Diencephalon (tissue), 2 donors: ENCODE data around the genes CCDC182 and HSF5.

DNA sequence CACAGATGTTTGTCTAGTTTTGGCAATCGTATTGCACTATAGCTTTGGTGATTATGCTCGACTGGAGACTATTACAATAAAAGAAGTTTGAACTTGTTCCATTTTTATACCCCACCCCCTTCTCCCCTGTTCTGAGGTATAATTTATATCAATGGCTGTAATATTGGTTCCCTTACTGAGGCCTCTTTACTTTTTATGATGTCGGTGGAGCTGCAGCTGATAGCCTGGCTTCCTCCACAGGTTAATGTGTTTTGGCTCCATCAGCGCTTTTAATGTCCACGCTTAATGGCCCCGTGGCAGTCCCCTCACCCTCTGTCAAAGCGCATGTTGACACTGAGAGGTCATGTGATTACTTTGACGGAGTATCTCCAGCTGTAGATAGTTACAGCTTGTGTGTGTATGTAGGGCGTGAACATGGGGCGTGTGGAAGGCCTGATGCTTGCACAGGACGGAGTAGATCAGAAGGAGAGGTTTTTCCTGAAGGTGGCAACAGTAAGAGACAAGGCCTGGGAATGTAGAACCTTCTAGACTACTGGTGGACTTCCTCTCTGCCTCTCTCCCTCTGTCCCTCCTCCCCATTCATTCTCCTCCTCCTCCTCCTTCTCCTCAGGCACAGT is 164.7 kb downstream of the MSI2 start:
- RAMPAGE, long total RNA, result no peak

GRCh38 chr17:57486600-57487219 is 230.4 kb downstream of the MSI2 start:
- RAMPAGE, long total RNA, result no peak

GRCh38 chr17:57527403-57528634 is 217.3 kb downstream of the CCDC182 start:
- RAMPAGE, long total RNA, result no peak

DNA sequence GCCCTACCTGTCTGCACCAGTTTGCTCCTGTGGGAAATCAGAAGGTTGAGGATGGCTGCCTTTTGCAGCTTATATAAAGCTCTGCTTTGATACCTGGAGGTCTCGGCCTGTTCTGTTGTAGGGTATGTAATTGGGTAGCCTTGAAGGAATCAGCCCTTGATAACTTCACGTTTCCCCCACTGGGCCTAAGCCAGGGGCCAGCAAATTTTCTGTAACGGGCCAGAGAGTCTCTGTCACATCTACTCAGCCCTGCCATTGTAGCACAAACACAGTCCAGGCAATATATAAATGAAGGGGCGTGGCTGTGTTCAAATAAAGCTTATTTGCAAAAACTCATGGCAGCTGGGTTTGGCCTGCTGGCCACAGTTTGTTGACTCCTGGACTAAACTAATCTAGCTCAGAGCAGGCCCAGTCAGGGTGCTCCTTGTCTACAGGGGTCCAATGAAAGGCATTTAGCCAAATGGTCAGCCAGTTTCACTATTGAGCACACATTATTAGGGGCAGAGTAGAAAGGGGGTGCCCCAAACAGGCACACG is 141.6 kb downstream of the CCDC182 start:
- RAMPAGE, long total RNA, result no peak

DNA sequence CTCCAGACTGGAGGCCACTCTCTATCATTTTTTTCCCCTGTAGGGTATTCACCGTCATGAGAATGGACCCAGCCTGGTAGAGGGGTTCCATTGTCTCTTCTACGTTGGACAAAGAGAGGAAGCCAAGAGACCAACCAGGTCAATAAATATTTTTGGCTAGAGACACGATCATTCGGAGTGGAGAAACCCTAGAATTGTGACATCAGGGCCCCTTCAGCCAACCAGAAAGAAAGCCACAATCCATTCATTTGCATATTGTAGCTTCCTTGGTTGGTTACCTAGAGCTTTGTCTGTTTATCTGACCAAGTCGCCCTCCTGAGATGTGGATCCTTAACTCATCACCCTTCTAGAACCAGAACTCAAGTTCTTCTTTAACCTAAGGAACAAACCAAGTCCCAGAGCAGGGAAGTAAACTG is at the start of gene CCDC182:
Gene CCDC182 (minus strand): TSS at position 118 of the 416 bp plus-strand sequence.
- RAMPAGE, long total RNA, result no peak

DNA sequence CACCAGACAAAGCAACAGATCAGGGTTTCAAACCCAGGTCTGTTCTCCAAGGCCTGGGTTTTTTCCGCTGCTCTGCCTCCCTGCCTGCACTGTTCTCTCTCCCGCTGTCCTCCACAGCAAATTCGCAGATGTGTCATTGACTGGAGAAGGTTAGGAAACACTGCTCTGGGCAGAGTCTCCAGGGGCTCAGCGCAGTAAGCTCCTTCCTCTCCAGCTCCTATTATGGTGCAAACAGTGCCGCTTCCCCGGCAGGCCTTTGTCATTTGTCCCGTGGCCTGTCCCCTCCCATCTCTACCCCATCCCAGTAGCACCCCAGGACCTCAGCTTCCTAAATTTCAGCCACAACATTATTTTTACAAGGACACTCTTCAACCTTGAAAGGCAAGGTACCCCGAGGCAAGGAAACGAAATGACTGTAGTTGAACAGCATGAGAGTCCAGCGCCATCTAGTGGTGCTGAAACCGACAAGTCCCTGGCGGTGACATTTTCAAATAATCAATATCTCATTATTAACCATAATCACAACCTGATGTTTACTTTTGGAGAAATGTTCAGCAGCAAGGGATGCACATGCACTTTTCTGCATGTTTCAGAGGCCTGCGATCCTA is 16.7 kb downstream of the MRPS23 start:
- RAMPAGE, long total RNA, result no peak

DNA sequence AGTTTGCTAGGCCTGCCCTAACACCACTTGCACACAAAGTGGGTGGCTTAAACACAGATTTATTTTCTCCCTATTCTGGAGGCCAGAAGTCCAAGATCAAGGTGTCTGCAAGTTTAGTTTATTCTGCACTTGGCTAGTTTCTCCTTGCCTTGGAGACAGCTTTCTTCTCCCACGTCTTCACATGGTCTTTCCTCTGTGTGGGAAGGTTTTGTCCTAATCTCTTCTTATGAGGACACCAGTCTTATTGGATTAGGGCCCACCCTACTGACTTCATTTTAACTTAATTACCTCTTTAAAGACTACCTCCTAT is 3.5 kb upstream of the MRPS23 start:
- RAMPAGE, long total RNA, result no peak

- RAMPAGE, long total RNA, result no peak
Measured at GRCh38 chr17:57890866-57891229, 41.0 kb upstream of the MRPS23 start.

DNA sequence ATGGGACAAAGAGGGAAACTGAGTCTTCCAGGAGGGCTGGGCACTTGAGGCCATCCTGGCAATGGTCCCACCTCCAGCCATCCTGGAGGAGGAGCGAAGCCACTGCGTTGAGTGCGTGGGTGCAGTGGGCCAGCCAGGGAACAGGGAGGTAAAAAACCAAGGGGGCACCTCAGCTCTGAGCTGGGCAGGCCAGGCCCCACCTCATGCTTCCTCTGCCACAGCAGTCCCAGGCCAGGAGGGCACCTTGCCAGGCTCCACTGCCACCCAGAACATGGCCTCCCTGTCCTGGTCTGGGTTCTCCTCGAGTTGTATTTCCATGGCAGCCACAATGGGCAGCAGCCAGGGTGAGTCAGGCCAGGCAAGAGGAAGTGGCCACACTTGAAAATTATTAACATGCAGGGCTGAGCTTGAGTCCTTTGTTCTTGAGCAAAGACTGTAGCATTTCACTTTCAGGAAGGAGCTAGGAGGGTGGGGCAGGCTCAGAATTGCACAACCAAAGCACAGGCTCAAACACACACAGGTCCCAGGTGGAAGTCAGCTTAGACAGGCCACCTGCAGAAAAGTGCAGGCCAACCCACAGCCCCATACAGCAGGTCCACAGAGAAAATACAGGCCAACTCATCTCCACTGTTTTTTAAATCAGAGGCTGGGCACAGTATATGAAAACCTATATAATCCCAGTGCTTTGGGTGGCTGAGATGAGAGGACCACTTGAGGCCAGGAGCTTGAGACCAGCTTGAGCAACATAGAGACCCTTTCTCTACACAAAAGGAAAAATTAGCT is 52.0 kb downstream of the CUEDC1 start:
- RAMPAGE, long total RNA, result no peak

DNA sequence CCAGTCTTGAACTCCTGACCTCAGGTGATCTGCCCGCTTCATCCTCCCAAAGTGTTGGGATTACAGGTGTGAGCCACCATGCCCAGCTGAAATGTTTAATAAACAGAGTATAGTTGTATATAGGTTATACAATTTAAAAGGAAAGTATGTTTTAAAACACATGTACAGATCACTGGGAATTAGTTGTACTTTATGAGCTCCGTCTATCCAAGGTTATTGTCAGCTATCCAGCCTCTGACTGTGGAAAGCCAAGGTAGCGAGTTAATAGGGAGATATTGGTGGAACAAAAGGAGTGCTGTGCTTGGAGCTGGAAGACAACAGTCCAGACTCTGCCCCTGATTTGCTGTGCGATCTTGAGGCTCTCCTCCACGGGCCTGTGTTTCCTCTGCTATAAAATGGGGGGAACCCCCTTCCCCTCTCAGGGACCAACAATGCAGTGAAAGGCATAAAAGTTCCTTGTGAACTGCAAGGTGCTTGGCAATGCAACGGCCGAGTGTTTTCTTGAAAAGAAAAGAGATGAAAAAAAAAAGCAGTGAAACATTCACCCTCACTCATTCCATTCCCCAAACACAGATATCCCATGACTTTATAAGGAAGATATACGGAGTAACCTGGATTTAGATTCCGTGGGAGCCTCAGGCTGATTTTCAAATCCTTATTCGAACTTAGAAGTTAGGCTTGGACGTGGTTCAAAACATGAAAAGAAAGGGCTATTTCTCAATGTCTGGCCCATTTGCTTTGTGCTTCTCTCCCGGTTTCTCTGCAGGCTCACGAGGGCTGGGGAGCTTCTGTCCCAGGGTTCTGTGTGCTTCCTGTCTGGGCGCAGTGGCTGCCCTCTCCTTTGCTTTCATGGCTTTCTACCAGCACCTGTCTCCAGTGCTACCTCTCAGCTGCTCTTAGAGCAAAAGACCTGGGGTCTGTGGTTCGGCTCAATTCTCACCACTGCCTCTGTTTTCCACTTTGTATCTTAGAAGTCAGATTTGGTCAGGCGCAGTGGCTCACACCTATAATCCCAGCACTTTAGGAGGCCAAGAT is 34.0 kb downstream of the CUEDC1 start:
- RAMPAGE, long total RNA, result no peak

GRCh38 chr17:57943685-57944166 is 11.5 kb downstream of the CUEDC1 start:
- RAMPAGE, long total RNA, result no peak

DNA sequence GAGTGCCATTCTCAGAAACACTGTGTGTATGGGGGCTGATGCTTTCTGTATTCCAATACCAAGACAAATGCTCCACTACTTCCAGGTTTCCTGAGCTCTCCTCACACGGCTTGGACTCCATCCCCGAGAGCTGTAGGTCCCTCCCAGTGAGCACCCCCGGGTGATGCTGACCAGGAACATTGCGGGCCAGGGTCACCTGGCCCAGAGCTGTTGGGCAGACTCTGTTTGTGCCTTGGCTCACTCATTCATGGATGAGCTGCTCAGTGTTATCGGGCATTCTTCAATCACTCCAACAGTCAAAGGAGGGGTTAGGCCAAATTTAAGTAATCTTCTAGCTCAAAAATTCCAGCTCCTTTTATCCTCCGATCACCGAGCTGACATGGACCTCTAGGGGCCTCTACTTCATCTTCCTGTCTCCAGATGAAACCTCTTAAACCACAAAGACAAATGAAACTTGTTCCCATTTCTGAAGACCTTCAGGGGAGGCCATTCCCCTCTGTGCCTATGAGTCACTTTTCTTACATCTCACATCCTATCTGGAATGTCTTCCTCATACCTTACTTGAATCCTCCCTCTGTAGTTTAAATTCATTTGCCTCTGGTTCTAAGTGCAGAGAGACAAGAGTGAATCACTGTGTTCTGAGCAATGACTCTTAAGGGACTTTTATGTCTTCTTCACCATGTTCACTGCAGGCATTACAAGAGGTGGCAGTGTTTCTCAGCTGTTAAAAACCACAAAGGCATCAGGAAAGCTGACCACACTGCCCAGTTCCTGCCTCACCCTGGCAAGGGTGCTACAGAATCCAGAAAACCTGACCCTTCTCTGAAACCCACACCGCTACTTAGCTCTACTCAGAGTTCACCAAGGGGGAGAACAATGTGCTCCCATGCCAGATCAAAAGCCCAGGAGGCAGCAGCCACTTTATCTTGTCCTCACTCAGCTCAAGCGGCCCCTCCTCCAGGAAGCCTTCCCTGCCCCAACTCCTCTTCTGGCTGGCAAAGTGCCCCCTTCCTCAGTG is 6.7 kb downstream of the CUEDC1 start:
- RAMPAGE, long total RNA, result no peak

- RAMPAGE, long total RNA, result no peak
Measured at GRCh38 chr17:58002209-58002777, 4.8 kb downstream of the SRSF1 start.

DNA sequence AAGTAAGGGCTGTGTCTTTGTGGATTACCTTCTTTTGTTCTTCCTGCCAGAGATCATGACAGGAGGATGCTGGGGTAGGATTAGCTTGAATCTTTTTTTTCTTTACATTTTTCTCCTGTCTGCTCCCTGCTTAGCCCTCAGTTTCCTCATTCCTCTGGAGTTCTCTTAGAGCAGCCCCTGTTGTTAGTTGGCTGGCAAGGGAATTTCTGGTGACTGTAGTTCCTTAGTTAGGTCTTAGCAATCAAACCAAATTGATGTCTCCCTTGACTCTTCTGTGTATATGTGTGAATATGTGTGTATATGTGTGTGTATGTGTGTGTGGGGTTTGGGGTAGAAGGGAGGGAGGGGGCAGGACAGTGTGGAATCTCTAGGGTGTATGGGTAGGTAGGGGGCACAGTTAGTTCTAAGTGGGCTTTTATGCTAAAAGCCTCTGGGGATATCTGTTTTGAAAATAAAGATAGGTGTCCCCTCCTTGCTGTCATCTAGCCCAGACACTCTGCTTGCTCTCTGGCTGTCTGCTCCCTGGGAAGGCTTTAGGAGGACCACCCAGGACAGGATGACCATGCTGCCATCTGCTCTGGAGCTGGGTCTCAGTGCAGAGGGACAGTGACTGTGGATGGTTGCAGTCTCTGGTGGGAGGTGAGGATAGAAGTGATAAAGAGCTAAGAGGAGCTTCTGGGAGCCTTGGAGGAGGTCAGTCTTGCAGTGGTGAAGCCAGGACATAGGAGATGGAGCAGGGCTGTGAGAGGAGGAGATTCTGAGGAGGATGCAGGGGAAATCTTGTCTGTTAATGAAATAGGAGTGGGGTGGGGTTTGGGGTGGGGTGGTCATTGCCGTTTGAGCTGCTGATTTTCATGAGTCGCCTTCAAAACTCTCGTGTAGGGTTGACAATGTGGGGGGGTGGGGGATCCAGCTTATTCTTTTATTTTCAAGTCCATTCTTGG is 7.0 kb downstream of the DYNLL2 start:
- RAMPAGE, long total RNA, result no peak

GRCh38 chr17:58092402-58093418 is 9.5 kb downstream of the DYNLL2 start:
- RAMPAGE, long total RNA, result no peak

DNA sequence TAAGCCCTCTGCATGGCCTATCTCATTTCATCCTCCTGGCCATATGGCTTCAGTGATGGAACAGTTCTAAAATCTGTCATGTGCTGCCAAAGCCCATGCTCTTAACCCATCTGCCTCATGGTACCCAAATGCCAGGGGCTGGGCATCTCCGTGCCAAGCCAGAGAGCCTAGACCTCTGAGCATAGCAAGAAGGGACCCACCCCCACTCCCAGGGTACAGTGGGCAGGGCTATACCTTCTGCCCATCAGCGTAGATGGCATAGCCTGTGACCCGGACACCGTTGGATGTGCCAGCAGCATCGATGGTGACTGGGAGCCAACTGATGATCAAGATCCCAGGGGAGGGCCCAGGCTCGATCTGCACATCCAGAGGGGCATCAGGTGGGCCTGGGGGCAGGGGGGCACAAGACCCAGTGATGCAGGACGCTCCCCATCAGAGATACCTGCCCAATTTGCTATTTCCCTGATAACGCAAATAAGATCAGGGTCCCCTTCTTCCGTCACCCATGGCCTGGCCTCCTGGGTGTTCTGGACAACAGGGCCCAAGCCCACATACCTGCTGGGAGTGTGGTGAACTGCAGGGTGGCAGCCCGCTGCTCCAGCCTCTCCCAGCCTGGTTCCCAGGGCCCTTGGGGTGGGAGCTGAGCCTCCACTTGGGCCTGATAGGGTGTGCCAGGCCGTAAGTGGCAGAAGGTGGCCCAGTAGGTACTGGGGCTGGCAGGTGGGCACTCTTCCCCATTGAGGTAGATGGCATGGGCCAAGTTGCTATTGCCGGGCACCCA is 17.1 kb downstream of the TSPOAP1 start:
- RAMPAGE, long total RNA, result no peak

- RAMPAGE, long total RNA, result no peak
Measured at GRCh38 chr17:58325715-58325963, 3.0 kb downstream of the TSPOAP1 start.

DNA sequence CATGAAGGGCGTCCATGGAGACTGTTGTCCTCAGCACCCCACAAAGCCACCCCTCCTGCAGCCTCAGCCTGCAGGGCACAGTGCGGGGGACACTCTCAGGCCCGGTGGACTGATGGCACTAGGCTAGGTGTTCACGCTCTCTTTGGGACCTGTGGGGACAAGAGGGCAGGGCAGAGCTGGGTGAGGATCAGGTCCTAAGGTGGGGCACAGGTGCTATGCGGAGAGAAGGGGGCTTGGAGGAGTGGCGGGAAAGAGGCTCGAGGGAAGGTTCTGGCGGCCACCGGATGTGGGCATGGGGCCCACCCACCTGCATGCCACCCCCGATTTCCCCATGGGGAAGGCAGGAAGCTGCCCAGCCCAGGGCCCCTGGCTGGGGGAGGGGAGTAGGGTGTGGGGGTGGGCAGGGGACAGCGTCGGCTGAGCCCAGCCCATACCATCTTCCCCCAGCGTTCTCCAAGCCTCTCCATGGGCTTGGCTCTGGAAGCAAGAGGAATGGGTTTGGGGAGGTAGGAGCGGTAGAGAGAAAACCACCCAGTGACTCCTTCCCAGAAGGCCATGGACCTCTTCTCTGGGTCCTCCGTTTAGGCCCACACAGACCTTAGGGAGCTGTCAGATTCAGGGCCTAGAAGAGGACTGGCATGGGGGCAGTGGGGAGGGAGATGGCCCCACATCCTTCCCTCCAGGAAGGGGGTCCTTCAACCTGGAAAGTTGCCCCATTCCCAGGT is 4.6 kb upstream of the TSPOAP1 start:
- RAMPAGE, long total RNA, result no peak

DNA sequence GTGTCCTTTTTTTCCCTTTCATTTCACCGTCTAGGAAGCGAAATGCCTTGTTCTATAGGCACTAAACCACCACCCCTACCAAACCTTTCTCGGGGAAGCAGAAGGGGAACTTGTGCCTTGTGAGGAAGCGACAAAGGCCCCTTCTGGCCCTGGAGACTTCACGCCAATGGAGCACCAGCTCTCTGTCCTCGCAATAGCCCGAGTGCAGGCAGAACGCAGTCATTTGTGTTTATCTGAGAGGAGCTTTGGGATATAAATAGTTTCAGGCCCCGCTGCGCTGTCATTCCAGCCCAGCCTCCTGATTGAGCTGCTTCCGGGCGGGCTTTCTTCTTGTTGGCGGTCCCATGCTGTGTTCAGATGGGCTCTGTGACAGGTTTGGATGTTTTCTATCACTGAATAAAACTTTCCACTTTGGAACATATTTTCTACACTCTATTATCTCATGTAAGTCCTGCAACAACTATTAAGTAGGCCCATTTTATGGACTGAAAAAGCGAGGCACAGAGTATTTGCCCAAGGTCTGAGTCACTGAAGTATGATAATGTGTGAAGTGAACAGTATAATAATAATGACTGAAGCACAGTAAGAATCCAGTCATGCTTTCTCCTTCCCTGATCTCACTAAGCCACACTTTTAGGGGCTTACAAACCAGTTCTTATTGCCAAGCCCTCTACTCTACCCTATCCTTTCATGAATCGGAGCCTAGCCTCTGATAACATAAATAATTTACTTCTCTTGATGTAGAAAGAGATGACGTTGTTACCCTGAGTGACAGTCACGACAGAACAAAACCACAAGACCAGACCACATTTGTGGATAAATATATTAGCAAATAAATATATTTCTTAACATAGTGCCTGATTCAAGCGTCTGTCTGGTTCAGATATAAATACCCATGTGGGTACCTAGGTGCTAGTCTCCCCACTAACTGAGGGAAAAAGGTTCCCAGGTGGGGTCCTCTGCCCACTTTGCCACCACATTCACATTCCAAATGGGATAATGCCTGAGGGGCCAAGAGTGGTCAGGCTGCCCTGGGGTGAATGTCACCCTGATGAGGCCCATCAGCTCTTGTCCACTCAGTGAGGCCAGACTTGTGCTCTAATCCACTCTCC is 1.2 kb upstream of the SUPT4H1 start:
- RAMPAGE, long total RNA, result no peak

- RAMPAGE, long total RNA, result no peak
Measured at GRCh38 chr17:58488166-58488629, at the start of gene HSF5. TSS of gene HSF5 (minus strand) at chr17:58488408.